SK-N-SH (cell line): ENCODE measurements around the genes DNAJB1, ADGRE3 and CYP4F8.

DNA sequence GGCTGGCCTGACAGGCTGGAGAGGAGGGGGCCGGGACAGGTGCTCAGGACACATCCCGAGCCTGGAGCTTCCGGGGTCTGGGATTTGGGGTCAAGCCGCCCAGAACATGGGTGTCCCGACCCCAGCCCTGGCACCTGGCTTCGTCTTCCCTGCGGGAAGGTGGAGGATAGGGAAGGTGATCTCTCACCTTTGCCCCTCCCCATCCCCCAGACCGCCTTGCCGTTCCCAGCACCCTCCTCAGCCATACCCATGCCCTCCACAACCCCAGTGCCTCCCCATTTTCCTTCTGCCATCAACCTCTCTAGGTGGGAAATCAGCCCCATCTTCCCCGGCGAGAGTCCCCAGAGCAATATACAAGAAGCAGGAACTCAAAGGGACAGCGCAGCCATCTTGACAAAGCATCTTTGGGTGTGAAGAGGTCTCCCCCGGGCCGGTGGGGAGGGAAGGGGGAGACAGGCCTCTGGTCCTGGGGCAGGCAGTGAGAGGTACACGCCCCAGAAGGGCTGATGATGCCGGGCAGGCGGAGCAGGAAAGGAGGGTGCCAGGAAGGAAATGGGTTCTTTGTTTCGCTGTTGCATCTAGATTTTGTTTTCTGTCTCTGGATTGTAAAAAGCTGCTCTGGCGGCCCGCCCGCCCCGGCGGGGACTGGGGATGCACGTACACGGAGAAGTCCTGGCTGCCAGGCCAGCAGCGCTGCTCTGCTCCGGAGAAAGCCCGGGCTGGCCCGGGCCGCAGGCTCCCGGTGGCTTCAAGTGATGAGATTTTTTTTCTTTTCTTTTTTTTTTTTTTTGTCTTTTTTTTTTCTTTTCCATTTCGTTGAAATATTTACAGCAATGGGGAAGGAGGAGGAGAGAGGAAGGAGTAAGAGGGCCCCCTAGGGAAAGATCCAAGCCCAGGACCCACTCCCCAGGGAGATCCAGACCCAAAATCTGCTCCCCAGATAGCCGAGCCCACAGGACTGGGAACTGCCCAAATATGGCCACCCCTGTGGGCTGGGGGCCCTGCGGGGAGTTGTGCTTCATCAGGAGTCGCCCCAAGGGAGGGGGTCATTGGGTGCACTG is 13.1 kb upstream of the ASF1B start:
- RRBS: 76% methylated on average over 12 of the region's 35 CpGs
CAGE:
- cytosol, long polyA plus RNA: no peak
- long polyA plus RNA: no peak
- nucleus, long polyA plus RNA: no peak

- RRBS: no CpG with 5 or more reads among the region's 8 CpGs
CAGE:
- cytosol, long polyA plus RNA: no peak
- long polyA plus RNA: no peak
- nucleus, long polyA plus RNA: no peak
Measured at GRCh38 chr19:14372369-14372865, 8.8 kb upstream of the ADGRE5 start.

GRCh38 chr19:14440870-14441625 is 7.9 kb downstream of the PKN1 start:
- RRBS: no CpG with 5 or more reads among the region's 31 CpGs
CAGE:
- cytosol, long polyA plus RNA: no peak
- long polyA plus RNA: no peak
- nucleus, long polyA plus RNA: no peak

DNA sequence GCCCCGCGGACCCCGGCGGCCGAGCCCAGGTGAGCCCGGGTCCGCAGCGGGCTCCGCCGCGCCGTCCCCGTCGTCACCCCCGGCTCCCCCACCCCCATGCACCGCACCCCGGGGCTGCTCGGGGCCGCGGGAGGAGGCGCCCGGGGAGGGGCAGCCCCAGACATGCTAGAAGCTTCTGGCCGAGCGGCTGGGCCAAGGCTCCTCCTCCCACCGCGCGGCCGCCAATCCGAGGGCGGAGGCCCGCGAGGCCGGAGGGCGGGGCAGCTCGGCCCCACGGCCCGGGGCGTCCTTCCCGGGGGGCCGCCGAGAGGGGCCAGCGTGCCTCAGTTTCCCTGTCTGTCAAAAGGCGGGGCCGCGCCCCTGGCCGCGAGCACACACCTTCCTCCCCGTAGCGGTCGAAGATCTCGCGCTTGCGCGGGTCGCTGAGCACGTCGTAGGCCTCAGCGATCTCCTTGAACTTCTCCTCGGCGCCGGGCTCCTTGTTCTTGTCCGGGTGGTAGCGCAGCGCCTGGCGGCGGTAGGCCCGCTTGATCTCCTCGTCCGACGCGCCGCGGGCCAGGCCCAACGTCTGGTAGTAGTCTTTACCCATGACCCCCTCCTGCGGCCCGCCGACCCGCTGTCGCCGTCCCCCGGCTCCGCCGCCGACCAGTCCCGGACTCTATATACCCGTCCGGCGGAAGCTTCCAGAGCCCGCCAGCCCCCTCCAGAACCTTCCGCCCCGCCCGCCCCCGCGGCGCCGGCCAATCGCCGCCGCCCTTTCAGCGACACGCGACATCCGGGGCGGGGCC is at the start of gene DNAJB1:
TSS of gene DNAJB1 (minus strand) at position 637 of the 788 bp plus-strand sequence.
- RRBS: 2% methylated on average over 35 of the region's 104 CpGs
CAGE:
- cytosol, long polyA plus RNA: no peak
- long polyA plus RNA: no peak
- nucleus, long polyA plus RNA: no peak

DNA sequence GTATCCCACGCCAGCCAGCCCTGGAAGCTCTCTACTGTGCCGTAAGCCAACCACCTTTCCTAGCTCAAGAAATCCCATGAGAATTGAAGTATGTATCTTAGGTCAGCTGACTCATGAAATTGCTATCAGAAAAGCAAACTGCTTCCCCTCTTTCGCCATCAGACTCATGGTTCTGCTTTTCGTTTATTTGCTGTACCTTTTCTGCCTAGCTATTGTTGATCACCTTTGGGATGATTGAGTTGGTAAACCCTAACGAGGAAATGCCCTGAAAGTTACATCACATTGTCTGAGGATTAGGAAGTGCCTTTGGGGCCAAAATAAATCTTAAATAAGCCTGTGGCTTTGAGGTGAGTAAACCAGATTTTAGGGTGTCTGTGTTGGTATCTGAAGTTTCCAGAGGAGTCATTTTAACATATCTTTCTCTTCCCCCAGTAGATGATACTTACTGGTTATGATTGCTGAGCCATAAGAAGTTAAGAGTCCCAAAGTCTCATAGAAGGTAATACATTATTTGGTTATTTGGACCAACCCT is at the start of gene ADGRE3:
TSS of gene ADGRE3 (minus strand) at position 61 of the 532 bp plus-strand sequence.
- RRBS: no CpG with 5 or more reads among the region's 5 CpGs
CAGE:
- cytosol, long polyA plus RNA: no peak
- long polyA plus RNA: no peak
- nucleus, long polyA plus RNA: no peak

DNA sequence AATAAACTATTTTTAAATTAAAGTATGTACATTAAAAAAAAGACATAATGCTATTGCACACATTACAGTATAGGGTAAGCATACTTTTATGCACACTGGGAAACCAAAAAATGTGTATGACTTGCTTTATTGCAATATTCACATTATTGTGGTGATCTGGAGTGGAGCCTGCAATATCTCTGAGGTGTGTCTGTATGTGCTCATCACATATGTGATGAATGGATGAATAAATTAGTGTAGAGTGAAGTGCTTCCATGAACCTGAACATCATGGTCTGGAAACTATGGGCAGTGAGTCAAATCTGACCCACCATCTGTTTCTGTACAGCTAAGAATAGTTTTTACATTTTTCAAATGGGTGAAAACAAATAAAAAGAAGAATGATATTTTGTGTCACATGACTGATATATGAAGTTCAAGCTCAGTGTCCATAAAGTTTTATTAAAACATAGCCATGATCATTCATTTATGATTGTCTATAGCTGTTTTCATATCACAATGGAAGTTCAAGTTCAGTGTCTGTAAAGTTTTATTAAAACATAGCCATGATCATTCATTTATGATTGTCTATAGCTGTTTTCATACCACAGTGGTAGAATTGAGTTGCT is 42.5 kb downstream of the ZNF333 start:
CAGE:
- cytosol, long polyA plus RNA: no peak
- long polyA plus RNA: no peak
- nucleus, long polyA plus RNA: no peak

- RRBS: no CpG with 5 or more reads among the region's 6 CpGs
CAGE:
- cytosol, long polyA plus RNA: no peak
- long polyA plus RNA: no peak
- nucleus, long polyA plus RNA: no peak
Measured at GRCh38 chr19:14763523-14764334, 14.6 kb downstream of the ADGRE2 start.

GRCh38 chr19:14809406-14810297 is 25.3 kb downstream of the OR7A5 start:
- RRBS: no CpG with 5 or more reads among the region's 7 CpGs
CAGE:
- cytosol, long polyA plus RNA: no peak
- long polyA plus RNA: no peak
- nucleus, long polyA plus RNA: no peak

GRCh38 chr19:15123629-15124446 is 1.7 kb downstream of the ILVBL start:
- RRBS: no CpG with 5 or more reads among the region's 6 CpGs
CAGE:
- cytosol, long polyA plus RNA: no peak
- long polyA plus RNA: no peak
- nucleus, long polyA plus RNA: no peak

- RRBS: 96% methylated on average over 6 of the region's 42 CpGs
CAGE:
- cytosol, long polyA plus RNA: no peak
- long polyA plus RNA: no peak
- nucleus, long polyA plus RNA: no peak
Measured at GRCh38 chr19:15170125-15170863, 30.5 kb downstream of the NOTCH3 start.

DNA sequence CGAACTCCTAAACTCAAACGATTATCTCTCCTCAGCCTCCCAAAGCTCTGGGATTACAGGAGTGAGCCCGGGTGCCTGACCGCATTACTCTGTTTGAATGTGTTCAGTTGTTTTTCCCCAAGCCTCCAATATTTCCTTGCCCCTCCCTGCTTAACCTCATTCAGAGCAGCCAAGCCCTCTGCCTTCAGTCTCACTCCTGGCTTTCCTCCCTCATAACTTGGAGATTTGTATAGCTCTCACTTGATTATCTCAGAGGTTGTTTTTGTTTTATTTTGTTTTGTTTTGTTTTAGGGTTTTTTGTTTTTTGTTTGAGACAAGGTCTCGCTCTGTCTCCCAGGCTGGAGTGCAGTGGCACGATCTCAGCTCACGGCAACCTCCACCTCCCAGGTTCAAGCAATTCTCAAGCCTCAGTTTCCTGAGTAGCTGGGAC is 11.4 kb downstream of the EPHX3 start:
- RRBS: no CpG with 5 or more reads among the region's 7 CpGs
CAGE:
- cytosol, long polyA plus RNA: no peak
- long polyA plus RNA: no peak
- nucleus, long polyA plus RNA: no peak

GRCh38 chr19:15231231-15231647 is 1.0 kb downstream of the EPHX3 start:
- RRBS: no CpG with 5 or more reads among the region's 10 CpGs
CAGE:
- cytosol, long polyA plus RNA: no peak
- long polyA plus RNA: no peak
- nucleus, long polyA plus RNA: no peak

GRCh38 chr19:15295162-15295683 is 37.1 kb downstream of the BRD4 start:
- RRBS: no CpG with 5 or more reads among the region's 7 CpGs
CAGE:
- cytosol, long polyA plus RNA: no peak
- long polyA plus RNA: no peak
- nucleus, long polyA plus RNA: no peak

GRCh38 chr19:15297426-15298260 is 34.7 kb downstream of the BRD4 start:
- RRBS: no CpG with 5 or more reads among the region's 10 CpGs
CAGE:
- cytosol, long polyA plus RNA: no peak
- long polyA plus RNA: no peak
- nucleus, long polyA plus RNA: no peak

- RRBS: no CpG with 5 or more reads among the region's 37 CpGs
CAGE:
- cytosol, long polyA plus RNA: no peak
- long polyA plus RNA: no peak
- nucleus, long polyA plus RNA: no peak
Measured at GRCh38 chr19:15373627-15374448, 5.7 kb downstream of the AKAP8 start.

- RRBS: no CpG with 5 or more reads among the region's 12 CpGs
CAGE:
- cytosol, long polyA plus RNA: no peak
- long polyA plus RNA: no peak
- nucleus, long polyA plus RNA: no peak
Measured at GRCh38 chr19:15376702-15377476, 2.7 kb downstream of the AKAP8 start.

- RRBS: no CpG with 5 or more reads among the region's 11 CpGs
CAGE:
- cytosol, long polyA plus RNA: no peak
- long polyA plus RNA: no peak
- nucleus, long polyA plus RNA: no peak
Measured at GRCh38 chr19:15401868-15402783, 16.7 kb downstream of the AKAP8L start.

DNA sequence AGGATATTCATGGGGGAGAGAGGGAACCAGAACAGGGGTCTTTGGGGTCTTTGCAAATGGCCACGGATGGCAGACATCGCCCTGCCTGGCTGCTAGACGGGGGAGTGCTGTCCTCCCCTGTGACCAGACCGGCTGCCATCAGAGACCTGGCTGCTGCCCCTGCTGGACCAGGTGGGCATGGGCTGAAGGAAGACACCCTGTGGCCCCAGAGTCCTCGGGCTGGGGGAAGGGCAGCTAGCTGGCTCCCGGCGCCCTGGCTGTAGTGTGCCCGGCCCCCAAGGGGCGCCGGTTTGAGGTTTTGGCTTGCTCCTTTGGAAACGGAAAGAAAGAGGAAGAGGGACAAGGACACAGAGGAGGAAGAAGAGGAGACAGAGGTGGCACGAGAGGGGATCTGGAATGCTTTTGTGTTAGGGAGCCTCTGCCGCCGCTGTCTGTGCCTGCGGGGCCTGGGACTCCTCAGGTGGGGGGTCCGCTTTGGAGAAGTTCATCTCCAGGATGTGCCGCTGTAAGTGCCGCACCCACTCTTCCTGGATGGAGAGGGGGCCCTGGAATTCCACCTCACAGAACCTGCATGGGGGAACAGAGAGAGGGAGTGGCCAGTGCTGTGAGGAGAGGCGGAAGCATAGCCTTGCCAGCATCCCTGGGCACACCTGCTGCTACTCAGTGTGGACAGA is 4.0 kb upstream of the AKAP8L start:
- RRBS: 100% methylated on average over 1 of the region's 19 CpGs
CAGE:
- cytosol, long polyA plus RNA: no peak
- long polyA plus RNA: no peak
- nucleus, long polyA plus RNA: no peak

DNA sequence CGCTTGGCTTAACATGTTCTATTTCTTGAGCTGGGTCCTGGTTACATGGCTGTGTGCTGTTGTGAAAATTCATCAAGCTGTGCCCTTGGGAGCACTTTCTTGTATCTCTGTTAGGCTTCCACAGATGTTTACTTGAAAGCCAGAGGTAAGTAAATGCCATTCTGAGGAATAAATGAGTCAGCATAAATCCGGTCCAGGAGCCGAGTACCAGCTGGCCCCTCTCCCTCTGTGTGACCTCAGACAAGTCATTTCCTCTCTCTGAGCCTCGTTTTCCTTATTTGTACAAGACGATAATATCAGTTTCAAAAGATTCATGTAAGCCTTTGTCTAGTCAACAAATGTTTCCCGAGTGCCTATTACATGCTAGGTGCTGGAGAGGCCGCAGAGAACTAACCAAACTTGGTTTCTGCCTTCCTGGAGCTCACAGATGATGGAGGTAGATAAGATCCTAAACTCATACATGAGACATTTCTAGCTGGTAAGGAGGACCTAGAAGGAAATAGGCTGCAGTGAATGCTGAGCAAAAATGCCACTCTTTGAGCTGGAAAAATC is 2.7 kb upstream of the RASAL3 start:
- RRBS: no CpG with 5 or more reads among the region's 7 CpGs
CAGE:
- cytosol, long polyA plus RNA: no peak
- long polyA plus RNA: no peak
- nucleus, long polyA plus RNA: no peak

DNA sequence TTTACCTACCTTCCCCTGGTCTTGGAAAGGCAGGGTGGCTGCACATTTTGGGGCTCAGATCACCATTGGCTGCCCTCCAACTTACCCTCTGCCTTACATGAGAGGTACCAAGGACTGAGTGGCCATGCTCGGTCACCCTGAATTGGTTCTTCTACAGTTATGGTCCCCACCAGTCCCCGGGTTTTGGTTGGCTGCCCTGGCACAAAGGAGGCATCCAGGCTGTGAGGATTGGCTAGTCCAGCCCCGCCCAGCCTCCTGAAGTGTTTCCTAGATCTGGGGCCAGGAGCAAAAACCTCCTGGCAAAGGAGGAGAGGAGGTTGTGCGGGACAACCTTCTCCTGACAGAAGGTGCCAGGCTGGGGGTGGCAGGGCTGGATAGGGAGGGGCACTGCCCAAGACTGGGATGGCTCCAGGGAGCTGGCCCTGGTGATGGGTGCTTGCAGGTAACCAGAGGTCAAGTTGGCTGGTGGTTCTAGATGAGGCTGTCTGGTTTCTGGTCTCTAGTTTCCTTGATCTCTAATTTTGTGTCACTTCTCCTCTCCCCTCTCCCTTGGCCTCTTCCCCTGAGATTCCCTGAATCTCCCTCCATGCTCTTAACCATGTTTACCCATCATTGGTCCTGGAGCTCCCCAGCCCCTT is at the start of gene CYP4F8:
TSS of gene CYP4F8 (plus strand) at position 285 of the 638 bp plus-strand sequence.
- RRBS: no CpG with 5 or more reads among the region's 4 CpGs
CAGE:
- cytosol, long polyA plus RNA: no peak
- long polyA plus RNA: no peak
- nucleus, long polyA plus RNA: no peak